LHCN-M2 (cell line): ENCODE data around the gene CYP4Z1.

- RAMPAGE, long total RNA, result no peak
Observed at GRCh38 chr1:45892365-45892815, 89.0 kb downstream of the MAST2 start.

- RAMPAGE, long total RNA, result no peak
Observed at GRCh38 chr1:45922279-45922665, 118.9 kb downstream of the MAST2 start.

- RAMPAGE, long total RNA, result no peak
Observed at GRCh38 chr1:46422297-46422923, 28.3 kb downstream of the FAAH start.

DNA sequence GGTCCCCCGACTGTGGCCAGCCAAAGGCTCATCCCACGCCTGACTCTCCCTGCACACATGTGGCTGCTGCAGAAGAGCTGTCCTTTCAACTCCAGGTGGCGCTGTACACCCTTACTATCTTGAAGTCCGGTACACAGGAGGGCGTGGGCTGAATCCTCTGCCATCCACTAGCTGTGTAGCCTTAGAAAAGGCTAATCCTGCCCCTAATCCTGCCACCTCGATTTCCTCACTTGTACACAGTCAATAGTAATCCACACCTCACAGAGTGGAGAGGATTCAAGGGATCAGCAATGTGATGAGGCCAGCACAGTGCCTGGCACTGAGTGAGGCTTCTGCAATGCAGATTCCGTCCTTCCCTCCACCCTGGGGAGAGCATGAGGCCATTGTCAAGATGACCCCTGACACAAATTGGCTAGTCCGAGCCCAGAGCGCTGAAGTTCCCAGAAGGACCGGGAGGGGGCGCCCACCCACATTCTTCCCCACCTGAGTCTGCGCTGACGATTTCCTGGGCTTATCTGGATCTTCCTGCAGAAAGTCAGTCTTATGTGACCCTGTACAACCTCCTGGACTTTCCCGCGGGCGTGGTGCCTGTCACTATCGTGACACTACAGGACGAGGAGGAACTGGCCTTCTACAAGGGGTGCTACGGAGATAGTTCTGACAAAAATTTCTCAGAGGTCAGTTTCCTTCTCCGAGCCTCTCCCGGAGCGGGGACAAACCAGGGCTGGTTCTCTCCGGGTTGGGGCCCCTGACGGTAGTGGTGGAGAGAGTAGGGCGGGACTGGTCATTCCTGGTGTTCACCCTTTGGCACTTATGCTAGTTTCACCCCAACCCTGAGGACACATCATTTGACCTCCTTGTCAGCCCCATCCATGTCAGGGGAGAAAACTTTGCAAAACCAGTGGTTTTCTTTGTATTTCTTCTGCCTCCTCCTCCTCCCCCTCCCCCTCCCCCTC is 47.0 kb upstream of the DMBX1 start:
- RAMPAGE, long total RNA, result no peak

GRCh38 chr1:46607356-46607892 is 3.4 kb upstream of the MKNK1 start:
- RAMPAGE, long total RNA, result no peak

- RAMPAGE, long total RNA, result no peak
Observed at GRCh38 chr1:46613521-46614242, 2.9 kb downstream of the MOB3C start.

DNA sequence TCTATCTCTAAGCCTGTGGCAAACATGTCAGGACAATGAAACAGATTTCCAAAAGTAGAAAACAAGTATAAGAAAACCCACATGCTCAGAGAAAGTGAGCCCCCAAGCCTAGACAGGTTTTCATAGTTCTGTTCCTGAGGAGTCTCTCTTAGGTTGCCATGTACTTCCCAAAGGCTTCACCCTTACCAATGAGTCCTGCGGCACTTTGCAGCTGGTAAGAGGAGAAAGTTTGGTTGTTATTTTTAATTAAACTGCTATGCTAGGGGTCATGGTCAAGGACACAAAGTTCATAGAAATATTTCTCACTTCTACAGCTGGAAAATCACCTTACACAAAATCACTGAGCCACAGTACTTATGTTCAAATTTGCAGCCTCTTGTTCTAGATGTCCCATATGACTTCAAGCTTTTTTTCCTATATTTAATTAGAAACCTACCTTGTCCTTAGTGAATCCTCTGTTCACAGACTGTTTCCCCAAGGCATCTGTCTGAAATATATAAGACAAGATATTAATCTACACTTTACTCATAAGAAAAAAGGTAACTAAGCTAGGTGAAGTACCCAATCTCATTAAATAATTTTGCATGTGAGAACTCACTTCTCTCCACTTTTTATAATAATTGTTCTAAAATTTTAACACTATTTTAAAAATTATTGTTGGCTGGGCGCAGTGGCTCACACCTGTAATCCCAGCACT is 9.8 kb downstream of the ATPAF1 start:
- RAMPAGE, long total RNA, result no peak

DNA sequence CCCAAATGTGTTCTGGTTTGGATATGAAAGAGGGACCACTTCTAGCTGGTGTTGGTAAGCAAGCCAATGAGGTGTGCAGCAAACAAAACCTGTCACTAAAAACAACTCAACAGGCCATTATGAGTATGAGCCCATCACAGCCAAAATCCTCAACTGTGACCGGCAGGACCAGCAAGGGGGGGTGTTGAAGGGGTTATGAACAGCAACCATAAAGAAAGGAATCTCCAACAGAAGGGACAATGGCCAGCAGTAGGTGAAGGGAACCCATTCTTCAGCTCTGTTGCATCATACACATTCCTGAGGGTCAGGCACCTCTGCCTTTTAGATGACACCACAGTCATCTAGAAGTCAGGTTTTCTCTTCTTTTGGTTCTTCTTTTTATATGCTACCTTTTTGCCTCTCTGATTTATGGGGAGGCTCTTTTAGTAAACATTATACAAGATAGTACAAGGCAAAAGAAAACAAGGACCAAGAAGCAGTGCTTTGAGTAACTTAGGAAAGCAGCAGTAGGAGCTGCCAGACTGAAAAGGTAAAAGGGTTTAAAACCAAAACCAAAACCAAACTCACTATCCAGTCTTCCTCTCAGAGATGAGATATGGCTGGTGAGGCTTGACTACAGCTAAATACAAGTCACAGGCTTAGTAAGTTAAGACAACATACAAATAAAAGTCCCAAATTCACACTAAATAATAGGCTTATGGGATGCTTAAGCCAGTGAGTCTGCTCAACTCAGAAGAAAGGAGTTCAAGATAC is 3.9 kb downstream of the TEX38 start:
- RAMPAGE, long total RNA, result no peak

DNA sequence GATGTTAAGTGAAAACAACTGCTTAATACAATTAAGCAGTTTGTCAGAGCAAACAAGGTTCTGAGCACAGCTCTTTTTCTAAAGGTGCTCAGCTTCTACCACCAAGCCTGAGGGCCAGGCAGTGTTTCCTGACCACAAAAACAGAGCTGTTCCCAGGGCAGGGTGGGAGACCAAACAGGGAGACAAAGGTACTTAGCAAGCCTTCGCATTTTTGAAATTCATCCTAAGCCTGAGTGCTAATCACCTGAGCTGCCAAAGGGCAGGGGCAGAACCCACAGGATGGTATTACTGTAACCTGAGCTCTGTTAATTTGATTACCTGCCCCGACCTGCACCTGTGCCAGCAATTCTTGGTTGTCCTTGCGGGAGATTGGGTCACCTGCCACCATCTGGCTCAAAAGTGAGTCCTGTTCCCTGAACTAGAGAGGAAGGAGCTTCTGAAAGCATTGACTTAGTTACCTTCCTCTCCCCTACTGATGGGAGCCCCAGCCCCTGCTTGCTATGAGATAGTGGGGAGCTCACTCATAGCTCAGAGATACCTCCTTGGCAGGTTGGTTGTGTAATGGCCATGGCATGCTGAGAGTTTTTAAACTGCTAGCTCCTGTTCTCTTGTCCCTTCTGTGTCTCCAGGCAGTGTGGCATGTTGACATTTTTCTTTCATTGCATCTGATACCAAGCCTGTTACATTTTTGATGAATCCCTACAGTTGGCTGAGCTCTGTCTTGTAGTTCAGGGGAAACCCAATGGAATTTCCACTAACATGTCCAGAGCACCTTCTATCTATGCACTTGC is 38.8 kb upstream of the EFCAB14 start:
- RAMPAGE, long total RNA, result no peak

GRCh38 chr1:46820318-46821386 is 21.8 kb downstream of the CYP4B1 start:
- RAMPAGE, long total RNA, result no peak

DNA sequence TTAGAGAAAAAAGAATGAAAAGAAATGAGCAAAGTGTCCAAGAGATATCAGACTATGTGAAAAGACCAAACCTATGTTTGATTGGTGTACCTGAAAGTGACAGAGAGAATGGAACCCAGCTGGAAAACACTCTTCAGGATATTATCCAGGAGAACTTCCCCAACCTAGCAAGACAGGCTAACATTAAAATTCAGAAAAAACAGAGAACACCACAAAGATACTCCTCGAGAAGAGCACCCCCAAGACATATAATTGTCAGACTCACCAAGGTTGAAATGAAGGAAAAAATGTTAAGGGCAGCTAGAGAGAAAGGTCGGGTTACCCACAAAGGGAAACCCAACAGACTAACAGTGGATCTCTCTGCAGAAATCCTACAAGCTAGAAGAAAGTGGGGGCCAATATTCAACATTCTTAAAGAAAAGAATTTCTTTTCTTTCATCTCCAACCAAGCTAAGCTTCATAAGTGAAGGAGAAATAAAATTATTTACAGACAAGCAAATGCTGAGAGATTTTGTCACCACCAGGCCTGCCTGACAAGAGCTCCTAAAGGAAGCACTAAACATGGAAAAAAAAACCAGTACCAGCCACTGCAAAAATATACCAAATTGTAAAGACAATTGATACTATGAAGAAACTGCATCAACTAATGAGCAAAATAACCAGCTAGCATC is 37.0 kb upstream of the CYP4X1 start:
- RAMPAGE, long total RNA, result no peak

DNA sequence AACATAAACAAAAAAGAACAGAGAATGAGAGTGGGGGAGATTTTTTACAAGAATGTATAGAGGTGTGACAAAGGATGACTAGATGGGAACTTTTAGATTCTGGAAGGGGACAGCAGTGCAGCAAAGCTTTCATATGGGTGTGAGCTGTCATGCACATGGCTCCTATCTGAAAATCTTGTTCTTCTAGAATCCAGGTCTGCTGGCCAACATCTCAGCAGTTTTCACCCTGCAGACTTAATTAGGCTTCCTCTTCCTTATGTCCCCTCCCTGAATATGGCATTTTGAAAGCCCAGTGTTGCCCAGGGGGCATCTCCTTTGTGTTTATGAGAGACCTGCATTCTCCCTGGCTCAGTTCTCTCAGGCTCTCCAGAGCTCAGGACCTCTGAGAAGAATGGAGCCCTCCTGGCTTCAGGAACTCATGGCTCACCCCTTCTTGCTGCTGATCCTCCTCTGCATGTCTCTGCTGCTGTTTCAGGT is at the start of gene CYP4Z1:
Gene CYP4Z1, plus strand, starts transcription at position 132 of the 477 bp plus-strand sequence.
- RAMPAGE, long total RNA, result no peak

DNA sequence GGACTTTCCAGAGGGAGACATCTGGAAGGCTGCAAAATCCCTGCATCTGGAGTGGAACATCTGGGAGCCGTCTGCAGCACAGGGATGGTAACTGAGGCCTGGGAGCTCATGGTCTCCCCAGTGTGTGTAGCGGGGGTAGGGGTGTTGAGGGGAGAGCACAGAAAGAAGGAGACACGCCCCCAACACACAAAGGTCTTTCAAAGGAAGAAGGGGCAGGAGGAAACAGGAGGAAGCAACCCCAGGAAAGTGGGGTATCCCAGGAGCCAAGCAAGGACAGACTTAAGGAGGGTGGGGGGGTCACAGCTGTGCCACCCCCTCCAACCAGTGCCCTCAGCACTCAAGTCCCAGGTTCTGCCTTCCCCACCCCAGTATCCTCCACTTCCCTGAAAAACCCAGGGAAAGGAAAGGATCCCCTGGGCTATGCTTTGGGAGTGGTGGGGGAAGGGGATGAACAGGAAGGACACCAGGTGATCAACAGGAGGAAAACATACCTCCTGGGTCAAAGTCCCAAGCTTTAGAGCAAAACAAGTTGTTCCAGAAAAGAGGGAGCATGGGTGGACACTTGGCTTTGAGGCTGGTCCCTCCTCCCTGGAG is 2.4 kb upstream of the PDZK1IP1 start:
- RAMPAGE, long total RNA, result no peak

GRCh38 chr1:47508967-47509671 is 71.3 kb downstream of the FOXD2 start:
- RAMPAGE, long total RNA, result no peak

DNA sequence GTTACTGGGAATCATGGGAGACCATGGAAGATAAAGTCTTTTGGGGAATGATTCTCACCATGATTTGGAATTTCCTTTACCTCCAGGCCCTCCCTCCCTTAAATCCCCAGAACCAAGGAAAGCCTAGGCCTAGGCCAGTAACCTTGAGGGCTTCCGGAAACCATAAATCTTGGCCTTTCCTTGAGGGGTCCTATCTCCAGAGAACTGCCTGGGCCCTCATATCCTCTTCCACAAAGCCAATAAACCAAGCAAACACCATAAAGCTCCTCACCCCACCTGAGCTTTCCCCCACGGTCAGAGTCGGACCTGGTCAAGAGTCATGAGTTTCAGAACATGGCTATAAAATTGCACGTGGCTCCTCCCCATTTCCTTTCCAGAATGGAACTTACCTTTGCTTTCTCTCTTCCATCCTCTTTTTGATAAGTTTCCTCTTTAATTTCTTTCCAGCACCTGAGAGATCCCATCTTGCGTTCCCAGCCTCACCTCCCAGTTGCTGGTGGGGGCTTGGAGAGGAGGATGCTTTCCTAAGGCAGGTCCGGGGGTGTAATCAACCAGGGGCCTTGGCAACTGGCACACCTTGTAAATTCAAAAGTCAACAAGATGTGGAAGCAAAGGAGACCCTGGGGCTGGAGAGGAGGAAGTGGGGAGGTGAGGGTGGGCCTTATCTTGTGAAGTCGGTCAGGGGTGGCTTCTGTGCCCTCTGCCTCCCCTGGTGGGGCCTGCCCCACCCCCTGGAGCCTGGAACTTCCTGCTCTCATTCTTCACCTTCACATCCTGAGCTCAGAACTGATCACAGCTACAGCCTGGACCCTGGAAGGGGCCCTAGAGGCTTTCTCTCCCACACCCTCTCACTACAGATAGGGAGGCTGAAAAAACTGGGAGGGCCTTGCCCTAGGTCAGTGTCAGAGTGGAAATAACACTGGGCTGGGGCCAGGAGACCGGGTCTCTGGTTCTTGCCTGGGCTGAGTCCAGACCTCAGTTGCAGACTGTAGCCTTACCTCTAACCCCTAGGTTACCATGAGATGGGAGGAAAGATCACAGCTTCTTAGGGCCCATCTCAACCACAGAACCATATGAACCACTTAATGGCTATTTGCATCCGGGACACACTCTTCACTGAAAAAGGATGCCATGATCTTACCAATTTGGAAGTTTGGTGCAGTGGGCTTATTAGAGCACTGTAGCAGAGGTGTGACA is 260.1 kb downstream of the FOXD2 start:
- RAMPAGE, long total RNA, result no peak

- RAMPAGE, long total RNA, result no peak
Observed at GRCh38 chr1:47758327-47758971, 238.7 kb downstream of the TRABD2B start.

- RAMPAGE, long total RNA, result no peak
Observed at GRCh38 chr1:48237385-48238299, 15.1 kb downstream of the SLC5A9 start.

DNA sequence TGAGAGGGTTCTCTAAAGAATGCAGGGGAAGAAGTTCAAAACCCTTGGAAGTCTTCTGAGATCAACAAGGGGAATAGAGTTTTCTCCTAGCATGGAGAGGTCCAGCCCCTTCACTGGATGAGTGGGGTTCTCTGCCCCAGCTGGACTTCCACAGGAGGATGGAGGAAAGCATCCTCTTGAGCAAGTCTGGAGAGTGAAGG is 1.1 kb downstream of the SPATA6 start:
- RAMPAGE, long total RNA, result no peak

DNA sequence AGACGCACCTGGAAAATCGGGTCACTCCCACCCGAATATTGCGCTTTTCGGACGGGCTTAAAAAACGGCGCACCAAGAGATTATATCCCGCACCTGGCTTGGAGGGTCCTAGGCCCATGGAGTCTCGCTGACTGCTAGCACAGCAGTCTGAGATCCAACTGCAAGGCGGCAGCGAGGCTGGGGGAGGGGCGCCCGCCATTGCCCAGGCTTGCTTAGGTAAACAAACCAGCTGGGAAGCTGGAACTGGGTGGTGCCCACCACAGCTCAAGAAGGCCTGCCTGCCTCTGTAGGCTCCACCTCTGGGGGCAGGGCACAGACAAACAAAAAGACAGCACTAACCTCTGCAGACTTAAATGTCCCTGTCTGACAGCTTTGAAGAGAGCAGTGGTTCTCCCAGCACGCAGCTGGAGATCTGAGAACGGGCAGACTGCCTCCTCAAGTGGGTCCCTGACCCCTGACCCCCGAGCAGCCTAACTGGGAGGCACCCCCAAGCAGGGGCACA is 506.1 kb upstream of the BEND5 start:
- RAMPAGE, long total RNA, result no peak

GRCh38 chr1:50026067-50026434 is 2.3 kb upstream of the AGBL4 start:
- RAMPAGE, long total RNA, result no peak